GM06990 (cell line): Measurements from ENCODE around the genes CXCL3, CXCL10 and FAM47E.

DNA sequence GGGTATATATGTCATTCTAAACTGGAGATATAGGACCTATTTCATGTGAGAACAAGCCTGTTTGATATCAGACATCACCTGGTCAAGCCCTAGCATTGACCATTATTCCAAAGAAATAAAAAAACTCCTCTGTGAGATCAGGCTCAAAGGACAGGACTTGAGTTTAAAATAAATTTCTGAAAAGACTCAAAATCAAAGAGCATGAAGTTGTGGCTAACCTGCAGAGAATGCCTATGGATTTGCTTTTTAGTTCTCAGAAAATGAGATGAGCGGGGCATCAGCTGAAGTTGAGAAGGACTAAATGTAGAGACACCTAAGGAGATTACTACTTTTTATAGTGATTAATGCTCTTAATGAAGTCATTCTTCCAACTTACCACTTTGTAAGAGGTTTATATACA is 24.2 kb upstream of the CXCL8 start:
- RRBS, result no CpG with 5 or more reads among the region's 1 CpG

DNA sequence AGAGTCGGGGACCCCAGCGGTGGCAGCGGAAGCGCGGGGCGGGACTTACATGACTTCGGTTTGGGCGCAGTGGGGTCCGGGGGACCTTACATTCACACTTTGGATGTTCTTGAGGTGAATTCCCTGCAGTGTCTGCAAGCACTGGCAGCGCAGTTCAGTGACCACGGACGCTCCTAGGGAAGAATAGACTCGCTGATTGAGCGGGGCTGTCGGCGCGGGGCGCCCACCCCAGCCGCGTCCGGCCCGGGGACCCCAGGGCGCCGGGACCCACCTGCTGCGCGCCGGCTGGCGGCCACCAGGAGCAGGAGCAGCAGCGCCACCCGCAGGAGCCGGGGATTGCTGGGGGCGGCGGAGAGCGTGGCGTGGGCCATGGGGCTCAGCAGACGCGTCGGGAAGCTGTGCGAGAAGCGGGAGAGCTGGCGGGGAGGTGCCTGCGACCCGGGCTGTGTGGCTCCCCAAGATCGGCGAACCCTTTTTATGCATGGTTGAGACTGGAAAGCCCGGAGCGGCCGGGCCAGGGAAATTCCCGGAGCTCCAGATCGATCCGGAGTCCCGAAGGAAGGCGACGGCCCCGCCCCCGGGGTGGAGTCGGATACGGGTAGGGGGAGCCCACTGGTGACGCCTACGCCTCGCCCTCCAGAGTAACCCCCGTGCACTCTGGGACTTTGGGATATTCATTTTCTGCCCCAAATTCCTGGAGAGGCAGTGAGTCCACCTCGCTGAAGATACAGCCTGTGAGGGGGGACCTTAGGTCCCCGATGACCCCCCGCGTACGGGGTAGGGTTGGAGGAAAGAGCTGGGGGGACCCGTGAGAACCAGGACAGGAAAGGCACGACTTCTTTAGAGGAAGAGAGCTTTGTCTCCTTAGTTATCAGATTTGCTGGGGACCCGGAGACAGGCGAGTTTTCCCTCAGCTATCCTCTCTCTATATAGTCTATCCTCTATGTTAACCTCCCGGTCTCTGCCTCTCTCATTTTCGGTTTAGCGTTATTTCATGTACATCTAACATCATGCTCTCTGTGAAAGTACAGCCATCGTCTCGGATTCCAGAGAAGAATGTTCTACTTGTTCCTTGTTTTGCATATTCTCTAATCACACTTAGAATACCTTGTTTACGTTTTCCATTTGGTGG is at the start of gene CXCL3:
Gene CXCL3, minus strand, starts transcription at position 449 of the 1,132 bp plus-strand sequence.
- RRBS, result 10% methylated on average over 4 of the region's 77 CpGs

DNA sequence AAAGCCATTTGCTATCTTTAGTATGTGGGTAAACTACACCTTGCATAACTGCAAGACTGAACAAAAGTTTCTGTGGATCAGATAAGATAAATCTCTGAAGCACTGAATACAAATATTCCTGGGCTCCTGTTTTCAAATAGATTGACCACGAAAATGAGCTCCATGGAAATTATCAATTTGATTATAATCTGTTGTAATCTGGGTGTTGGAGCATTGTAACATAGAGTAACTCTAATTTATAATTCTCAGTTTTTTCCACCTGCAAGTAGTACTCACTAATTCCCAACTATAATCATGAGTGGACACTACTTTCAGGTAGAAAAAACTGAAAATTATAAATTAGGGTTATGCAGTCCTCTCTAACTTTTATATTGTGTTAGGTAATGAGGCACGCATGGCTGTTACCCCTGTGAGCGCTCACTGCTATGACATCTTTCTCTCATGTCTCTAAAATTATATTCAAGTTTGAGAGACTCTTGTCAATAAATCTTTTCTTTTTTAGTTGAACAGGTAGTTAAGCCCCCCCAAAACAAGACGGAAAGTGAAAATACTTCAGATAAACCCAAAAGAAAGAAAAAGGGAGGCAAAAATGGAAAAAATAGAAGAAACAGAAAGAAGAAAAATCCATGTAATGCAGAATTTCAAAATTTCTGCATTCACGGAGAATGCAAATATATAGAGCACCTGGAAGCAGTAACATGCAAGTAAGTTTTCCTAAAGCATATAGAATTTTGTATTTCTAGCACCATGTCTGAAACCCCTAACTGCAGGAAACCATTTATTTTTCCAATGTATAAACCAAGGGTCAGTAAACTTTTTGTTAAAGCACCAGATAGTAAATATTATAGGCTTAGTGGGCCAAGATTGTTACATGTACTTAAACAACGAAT is 3.9 kb downstream of the AREG start:
- RRBS, result no CpG with 5 or more reads among the region's 6 CpGs

GRCh38 chr4:74531640-74532252 is 86.8 kb downstream of the AREG start:
- RRBS, result no CpG with 5 or more reads among the region's 6 CpGs

DNA sequence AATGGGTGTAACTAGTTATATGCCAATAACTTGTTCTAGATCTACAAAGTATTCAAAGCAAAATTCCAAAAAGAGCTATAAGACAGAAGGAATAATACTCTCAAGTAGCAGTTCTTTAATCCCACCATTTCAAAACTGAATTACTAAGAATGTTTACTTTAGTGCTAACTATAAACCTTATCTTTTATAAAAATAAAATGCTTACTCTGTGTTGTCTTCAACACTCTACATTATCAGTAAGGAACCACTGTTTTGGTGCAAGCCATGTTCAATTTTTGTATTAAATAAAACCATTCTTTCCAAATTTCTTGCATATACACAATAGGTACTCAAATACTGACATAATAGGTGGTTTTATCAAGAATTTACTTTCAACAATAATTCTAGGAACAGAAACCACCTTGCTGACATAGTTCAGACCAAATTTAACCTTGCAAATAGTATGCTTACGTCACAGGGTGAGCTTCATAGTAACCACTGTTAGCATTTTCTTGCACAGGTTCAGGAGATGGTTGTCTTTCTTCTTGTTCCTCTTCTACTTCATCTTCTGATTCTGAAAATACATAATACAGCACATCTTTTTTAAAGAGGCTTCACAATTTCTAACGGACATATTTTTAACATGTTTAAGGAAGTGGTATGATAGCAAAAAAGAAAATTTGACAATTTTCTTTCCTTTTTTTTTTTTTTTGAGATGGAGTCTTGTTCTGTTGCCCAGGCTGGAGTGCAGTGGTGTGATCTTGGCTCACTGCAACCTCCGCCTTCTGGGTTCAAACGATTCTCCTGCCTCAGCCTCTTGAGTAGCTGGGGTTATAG is 17.7 kb downstream of the G3BP2 start:
- RRBS, result no CpG with 5 or more reads among the region's 4 CpGs

DNA sequence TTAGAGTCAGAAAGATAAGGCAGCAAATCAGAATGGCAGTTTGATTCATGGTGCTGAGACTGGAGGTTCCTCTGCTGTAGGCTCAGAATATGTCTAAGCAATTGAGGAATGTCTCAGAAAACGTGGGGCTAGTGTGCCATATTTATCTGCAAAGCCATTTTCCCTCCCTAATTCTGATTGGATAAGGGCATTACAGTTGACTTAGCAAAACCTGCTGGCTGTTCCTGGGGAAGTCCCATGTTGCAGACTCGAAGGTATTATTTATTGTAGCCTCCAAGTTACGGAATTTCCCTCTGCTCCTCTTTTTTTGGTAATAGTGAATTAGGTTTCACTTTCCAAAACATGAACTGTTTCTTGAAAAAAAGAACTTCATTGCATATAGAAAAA is at the start of gene CXCL10:
Gene CXCL10, minus strand, starts transcription at position 115 of the 387 bp plus-strand sequence.
- RRBS, result no CpG with 5 or more reads among the region's 3 CpGs

DNA sequence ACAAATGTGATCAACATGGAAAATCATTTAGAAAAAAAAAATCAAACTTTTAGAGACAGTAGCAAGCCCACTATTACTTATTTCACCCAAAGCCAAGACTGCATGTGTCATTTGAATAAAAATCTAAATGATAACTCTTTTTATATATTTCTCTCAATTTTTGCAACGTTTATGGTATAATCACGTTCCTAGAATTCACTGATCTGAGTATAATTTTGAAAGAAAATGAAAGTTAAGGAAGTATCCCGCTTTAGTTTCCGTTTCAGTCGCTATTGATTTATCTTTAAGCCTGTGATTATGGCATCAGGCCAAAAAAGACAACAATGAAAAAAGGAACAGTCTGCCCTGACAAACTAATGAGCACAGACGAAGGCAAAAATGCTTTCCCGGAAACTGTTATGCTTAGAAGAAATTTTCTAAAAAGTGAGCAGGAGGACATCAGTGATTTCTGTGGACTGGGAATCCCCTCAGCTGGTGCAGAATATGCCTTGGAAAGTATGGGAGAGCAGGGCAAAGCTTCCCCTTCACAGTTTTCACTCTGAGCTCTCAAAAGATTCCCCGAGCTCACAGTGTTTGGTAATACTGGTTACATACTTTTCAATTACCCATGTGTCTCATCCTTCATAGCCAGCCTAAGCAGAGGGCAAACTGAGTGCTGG is 5.0 kb upstream of the CXCL10 start:
- RRBS, result no CpG with 5 or more reads among the region's 8 CpGs

GRCh38 chr4:76187028-76187605 is 26.5 kb downstream of the SCARB2 start:
- RRBS, result no CpG with 5 or more reads among the region's 4 CpGs

- RRBS, result no CpG with 5 or more reads among the region's 4 CpGs
Measured at GRCh38 chr4:76238185-76238564, 13.3 kb upstream of the FAM47E start.

DNA sequence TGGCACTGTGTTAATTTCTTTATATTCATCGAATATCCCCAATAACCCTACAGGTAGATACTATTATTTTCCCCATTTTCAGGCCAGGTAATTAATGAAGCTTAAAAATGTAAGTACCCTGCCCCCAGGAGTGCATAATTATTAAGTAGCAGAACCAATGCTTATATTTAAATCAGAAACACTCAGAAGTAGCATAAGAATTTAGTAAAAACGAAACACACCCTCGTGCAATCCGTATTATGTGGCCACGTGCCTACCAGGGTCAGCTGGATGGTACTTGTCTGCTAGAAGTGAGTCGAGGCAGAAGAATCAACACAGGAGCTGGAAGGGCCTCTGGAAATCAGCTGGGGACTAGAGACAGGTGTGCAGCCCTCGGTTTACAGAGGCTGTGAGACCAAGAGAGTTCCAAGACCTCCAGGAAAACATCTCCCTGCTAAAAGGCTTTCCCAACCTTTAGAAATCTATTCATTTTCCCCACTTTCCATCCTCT is 589 bp upstream of the FAM47E start:
- RRBS, result no CpG with 5 or more reads among the region's 7 CpGs

DNA sequence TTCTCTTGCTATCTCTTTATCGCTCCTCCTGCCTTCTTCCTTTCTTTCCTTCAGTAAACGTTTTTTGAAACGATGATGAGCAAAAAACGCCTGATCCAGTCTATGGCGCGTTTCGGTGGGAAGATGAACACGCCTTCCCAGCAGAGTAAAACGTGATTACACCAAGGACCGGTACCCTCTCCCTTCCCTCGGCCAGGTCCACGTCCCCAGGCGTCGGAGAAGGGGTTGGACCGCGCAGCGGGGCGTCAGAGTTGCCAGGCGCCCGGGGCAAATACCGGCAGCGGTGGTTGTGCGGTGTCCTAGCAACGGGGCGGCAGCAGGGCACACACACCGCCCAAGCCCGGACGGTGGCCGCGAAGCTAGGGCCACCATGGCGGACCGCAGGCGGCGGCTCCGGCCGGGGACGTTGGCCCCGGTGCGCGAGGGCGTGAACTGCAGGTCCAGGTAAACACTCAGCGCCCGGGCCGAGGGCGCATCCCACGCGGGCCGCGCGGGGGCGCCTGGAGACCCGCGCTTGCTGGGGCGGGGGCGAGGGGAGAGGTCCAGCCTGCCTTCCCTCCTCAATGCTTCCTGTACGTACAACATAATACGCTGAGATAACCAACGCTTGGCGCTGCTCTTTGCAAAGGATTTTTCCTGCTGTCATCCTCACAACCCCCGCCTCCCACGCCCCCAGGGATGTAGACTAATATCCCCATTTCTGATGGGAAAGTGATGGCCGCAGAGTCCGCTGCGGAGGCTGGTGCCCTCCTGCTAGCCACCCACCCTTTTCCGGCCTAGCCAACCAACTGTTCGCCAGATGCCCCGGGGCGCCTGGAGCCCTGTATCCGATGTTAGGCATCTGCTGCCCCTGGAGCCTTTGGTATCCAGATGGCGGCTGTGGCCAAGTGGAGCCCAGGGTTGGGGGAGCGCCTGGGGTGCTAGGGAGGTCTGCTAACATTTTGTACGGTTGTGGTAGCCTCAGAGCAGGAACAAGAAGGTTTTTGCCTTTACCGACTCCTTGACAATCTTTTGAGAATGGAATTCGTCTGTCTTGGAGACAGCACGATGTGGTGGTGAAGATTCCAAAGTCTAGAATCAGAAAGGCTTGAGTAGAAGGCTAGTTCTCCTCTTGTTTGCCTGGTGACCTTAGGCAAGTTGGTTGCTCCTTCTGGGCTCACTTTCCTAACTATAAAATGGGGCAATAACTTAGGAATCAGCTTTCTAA is at the start of gene FAM47E:
Gene FAM47E, plus strand, starts transcription at position 345 of the 1,207 bp plus-strand sequence.
- RRBS, result 20% methylated on average over 30 of the region's 75 CpGs

- RRBS, result no CpG with 5 or more reads among the region's 3 CpGs
Measured at GRCh38 chr4:76311759-76312427, 5.4 kb downstream of the STBD1 start.

DNA sequence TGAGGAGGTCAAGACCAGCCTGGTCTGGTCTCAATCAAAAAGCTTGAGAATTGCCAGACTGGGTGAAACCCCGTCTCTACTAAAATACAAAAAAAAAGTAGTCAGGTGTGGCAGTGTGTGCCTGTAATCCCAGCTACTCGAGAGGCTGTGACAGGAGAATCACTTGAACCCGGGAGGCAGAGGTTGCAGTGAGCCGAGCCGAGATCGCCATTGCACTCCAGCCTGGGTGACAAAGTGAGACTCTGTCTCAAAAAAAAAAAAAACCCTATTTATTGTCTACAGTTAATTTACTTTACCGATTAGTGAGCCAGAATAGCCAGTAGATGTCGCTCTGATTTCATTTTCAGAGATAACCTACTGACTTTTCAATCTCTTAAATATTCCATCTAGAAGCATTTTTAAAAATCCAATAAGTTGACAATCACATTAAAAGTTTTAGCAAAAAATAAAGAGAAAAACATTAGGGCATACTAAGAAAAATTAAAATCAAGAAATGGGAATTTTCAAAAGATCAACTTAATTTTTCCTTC is 4.3 kb upstream of the SHROOM3 start:
- RRBS, result no CpG with 5 or more reads among the region's 8 CpGs

DNA sequence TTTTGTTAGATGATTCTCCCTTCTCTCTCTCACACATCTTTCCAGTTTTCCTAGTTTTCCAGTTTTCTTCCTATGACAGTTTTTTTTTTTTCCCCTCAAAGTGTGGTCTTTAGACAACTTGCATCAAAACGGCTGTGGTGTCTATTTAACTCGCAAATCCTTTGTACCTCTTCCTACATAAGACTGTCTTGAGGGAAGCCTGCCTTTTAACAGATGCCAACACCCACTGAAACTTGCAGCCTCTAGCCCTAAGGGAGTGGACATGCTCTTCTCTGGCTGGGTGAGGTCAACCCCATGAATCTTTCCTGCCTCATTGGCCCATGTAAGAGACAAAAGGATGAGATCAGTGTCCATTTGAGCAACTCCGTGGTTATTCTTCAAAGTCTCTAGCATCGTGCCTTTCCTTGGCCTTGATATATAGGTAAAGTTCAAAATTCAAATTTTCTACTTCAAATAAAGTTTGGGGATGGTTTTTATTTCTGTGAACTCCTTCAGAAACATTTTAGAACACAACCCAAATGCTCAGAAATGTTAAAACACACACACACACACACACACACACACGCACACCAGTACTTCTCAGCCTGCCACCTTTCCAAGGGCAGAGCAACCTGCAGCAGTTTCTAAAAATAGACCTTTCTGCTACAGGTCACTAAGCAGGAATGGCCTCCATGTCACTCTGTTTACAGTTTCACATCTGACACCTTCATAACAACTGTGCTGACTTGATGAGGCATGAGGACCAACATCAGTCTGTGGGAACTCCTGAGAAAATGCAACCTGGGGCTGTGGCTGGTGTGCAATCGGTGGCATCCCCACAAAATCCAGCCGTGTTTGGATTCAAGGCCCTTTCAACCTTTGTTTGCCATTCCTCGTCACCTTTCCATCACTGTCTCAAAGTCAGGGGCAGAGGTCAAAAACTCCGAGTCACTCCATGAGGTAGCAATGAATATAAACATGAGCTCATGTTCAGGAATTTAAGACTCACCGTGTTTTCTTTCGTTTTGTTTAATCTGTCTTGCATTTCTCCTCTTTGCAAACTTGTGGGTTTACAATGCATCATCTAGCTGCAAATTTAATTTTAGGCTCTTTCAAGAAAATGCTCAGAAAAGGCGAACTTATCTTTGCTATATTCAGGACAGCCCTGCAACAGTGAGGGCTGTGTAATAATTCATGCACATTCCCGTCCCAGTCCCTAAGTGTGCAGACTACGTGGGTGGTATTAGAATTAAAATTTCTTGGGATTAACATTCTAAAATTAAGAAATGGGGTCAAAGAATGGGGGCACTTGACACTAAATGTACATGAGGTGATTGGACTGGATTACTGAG is 135.1 kb downstream of the SHROOM3 start:
- RRBS, result no CpG with 5 or more reads among the region's 14 CpGs

- RRBS, result no CpG with 5 or more reads among the region's 9 CpGs
Measured at GRCh38 chr4:76589950-76590693, 155.1 kb downstream of the SHROOM3 start.

GRCh38 chr4:76639336-76639734 is 204.3 kb downstream of the SHROOM3 start:
- RRBS, result no CpG with 5 or more reads among the region's 4 CpGs

DNA sequence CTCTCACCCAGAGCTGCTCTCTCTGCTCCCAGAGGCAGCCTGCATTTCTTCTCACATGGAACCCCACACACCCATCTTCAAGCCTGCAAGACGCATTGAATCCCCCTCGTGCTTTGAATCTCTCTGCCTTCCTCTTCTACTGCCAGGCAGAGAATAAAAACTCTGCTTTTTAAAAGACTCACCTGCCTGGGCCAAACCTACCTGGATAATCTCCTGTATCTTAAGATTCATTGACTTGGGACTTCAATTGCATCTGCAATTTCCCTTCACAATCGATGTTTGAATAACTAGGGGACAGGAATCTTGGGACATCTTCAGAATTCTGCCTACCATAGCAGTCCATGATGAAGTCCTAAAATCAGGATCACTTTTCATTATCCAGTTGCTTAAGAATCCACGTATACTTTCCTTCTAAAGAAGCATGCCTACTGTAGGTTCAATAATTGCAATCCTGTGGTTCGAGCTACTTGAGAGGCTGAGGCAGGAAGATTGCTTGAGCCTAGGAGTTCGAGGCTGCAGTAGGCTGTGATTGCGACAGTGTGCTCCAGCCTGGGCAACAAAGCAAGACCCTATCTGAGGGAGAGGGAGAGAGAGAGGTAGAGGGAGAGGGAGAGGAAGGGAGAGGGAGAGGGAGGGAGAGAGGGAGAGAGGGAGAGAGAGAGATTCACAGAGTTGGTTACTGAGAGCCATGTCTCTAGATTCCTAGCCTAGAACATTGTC is 227.4 kb downstream of the SHROOM3 start:
- RRBS, result no CpG with 5 or more reads among the region's 7 CpGs

GRCh38 chr4:76688704-76689890 is 208.8 kb downstream of the SOWAHB start:
- RRBS, result 7% methylated on average over 61 of the region's 103 CpGs

- RRBS, result no CpG with 5 or more reads among the region's 3 CpGs
Measured at GRCh38 chr4:76692515-76692822, 205.5 kb downstream of the SOWAHB start.

DNA sequence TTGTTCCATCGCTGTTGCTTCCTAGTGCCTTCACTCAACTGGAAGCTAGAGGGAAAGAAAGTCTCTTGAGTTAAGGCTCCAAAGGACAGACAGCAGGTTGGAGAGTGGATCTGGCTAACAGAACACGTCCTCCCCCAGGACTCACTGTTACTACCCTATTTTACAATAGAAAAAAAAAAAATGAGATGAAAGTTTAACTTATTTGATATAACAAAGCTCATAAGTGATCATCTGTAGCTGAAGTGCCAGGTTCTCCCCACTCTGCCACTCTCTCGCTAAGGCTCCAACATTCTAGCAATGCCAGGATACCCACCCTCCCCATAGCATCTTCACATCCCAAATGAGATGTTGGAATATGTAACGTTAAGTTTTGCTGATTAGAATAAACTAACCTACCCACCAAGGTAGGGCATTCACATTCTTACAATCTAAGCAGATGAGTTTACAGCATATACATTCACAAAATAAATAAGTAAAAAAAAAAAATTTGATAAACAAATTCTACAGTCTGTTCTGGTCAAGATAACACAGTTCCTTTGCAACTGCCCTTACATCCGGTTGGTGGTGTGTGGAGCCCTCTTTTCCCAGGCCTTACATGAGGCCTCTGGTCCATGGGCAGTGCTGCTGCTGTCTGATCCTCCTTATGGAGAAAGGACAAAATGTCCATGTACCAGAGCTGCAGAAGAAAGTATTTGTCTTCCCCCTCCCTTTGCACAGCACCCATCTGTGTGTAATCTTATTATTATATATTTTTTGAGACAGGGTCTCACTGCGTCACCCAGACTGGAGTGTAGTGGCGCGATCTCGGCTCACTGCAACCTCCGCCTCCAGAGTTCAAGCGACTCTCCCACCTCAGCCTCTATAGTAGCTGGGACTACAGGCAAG is 2.3 kb upstream of the SEPTIN11 start:
- RRBS, result no CpG with 5 or more reads among the region's 11 CpGs